Heart (tissue), 3 donors: Measurements from ENCODE around the gene FBXO38.

- RAMPAGE, long total RNA, 2 experiments, result no peak in any of the 2 experiments
Observed at GRCh38 chr5:148100218-148100895, 36.6 kb downstream of the SPINK5 start.

GRCh38 chr5:148383523-148384102 is at the start of gene FBXO38:
Gene FBXO38 (plus strand): TSS chr5:148383958.
- RAMPAGE, long total RNA, 2 experiments, result start-site peak on the plus strand in 1 of 2 experiments, at chr5:148383955-148384021 at its widest, 753 reads per replicate; start-site peak on the minus strand in 2 of 2 experiments, at chr5:148383699-148383917 at its widest, 130 to 582 reads per replicate

DNA sequence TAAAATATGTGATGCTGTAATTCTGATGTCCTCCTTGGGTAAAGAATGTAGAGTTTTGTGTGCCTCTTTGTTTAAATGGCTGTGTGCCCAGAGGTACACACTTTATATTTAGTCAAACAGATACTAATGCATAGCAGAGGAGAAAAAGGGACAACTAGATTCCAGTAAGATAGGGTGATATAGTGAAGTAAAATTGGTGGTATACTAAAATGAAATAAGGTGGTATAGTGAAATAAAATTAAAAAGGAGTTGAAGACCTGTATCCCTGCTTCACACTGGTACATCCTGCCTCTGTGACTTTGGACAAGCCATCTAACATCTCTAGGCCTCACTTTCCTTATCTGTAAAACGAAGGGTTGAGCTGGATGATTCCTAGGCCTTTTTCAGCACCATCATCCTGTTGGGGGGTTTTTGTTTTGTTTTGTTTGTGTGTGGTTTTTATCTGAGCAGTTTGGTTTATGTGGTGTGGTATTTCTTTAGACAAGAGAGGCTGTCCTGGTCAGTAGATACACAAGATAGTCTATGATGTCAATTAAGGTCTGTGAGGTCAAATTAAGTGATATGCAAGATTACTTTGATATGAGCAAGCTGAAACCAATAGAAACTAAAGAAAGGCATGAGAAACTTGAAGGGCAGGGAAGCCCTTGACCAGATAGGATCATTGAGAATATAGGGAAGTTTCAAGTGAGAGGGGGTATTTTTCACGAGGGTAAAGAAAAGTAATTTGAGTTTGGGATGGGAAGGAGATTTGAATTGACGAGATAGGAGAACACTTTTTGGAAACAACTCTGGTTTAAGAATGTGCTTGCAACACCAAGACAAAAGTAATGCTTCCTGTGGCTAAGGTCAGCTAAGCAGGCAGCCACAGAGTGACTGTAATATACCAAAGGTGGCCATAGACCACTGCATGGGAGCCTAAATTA is 1.7 kb downstream of the FBXO38 start:
- RAMPAGE, long total RNA, 2 experiments, result no peak in any of the 2 experiments

GRCh38 chr5:148414894-148415290 is 31.1 kb downstream of the FBXO38 start:
- RAMPAGE, long total RNA, 2 experiments, result no peak in any of the 2 experiments

- RAMPAGE, long total RNA, 2 experiments, result no peak in any of the 2 experiments
Observed at GRCh38 chr5:148473637-148474470, 90.1 kb downstream of the FBXO38 start.

GRCh38 chr5:148834560-148835045 is 8.2 kb downstream of the ADRB2 start:
- RAMPAGE, long total RNA, 2 experiments, result no peak in any of the 2 experiments

- RAMPAGE, long total RNA, 2 experiments, result no peak in any of the 2 experiments
Observed at GRCh38 chr5:148858442-148859312, 32.3 kb downstream of the ADRB2 start.

- RAMPAGE, long total RNA, 2 experiments, result no peak in any of the 2 experiments
Observed at GRCh38 chr5:149062244-149062962, 459 bp downstream of the SH3TC2 start.

GRCh38 chr5:149160522-149160934 is 19.2 kb downstream of the ABLIM3 start:
- RAMPAGE, long total RNA, 2 experiments, result no peak in any of the 2 experiments

GRCh38 chr5:149174290-149174669 is 33.0 kb downstream of the ABLIM3 start:
- RAMPAGE, long total RNA, 2 experiments, result no peak in any of the 2 experiments

- RAMPAGE, long total RNA, 2 experiments, result start-site peak on the minus strand in 1 of 2 experiments, at chr5:149272383-149272461 at its widest, 8 reads per replicate
Observed at GRCh38 chr5:149272270-149272668, 610 bp downstream of the AFAP1L1 start.

GRCh38 chr5:149273800-149274287 is 2.2 kb downstream of the AFAP1L1 start:
- RAMPAGE, long total RNA, 2 experiments, result no peak in any of the 2 experiments

- RAMPAGE, long total RNA, 2 experiments, result no peak in any of the 2 experiments
Observed at GRCh38 chr5:149345828-149346532, 681 bp downstream of the GRPEL2 start.

- RAMPAGE, long total RNA, 2 experiments, result no peak in any of the 2 experiments
Observed at GRCh38 chr5:149414133-149415078, 35.3 kb upstream of the IL17B start.

DNA sequence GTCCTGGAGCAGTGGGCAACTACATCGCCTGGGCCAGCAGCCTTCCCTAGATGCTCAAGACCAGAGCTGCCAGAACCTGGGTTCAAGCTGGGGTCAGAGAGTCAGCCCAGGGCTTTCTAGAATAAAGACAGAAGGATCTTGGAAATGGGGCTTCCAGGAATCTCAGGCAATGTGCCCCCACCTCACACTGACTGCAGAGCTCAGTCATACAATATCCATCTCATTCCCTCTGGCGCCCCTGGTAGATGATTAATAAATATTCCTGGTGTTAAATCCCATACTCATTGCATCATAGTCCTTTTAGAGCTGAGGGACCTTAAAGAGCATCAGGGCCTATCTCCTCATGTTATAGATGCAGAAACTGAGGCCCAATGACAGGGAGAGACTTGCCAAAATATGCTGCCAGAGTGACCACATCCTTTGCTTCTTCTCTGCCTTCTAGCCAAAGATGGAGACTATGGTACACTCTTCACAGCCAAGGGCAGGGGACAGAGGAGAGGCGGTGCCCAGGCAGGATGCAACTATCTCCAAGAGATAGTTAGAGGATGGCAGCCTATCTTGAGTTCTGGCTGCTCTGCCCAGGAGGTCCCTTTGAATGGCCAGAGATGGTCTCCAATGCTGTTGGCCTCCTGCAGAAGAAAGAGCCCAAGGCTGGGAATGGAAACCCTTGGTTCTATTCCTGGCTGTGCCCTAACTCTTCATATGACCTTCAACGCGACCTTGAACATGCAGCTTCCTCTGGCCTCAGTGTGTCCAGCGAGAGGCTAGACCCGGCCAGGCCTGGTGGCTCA is 36.2 kb upstream of the IL17B start:
- RAMPAGE, long total RNA, 2 experiments, result no peak in any of the 2 experiments

- RAMPAGE, long total RNA, 2 experiments, result no peak in any of the 2 experiments
Observed at GRCh38 chr5:149419551-149419817, 40.4 kb upstream of the IL17B start.

GRCh38 chr5:149488567-149489726 is 62.3 kb downstream of the CSNK1A1 start:
- RAMPAGE, long total RNA, 2 experiments, result no peak in any of the 2 experiments

GRCh38 chr5:149489727-149490333 is 61.4 kb downstream of the CSNK1A1 start:
- RAMPAGE, long total RNA, 2 experiments, result no peak in any of the 2 experiments

- RAMPAGE, long total RNA, 2 experiments, result no peak in any of the 2 experiments
Observed at GRCh38 chr5:149494694-149495564, 56.3 kb downstream of the CSNK1A1 start.

DNA sequence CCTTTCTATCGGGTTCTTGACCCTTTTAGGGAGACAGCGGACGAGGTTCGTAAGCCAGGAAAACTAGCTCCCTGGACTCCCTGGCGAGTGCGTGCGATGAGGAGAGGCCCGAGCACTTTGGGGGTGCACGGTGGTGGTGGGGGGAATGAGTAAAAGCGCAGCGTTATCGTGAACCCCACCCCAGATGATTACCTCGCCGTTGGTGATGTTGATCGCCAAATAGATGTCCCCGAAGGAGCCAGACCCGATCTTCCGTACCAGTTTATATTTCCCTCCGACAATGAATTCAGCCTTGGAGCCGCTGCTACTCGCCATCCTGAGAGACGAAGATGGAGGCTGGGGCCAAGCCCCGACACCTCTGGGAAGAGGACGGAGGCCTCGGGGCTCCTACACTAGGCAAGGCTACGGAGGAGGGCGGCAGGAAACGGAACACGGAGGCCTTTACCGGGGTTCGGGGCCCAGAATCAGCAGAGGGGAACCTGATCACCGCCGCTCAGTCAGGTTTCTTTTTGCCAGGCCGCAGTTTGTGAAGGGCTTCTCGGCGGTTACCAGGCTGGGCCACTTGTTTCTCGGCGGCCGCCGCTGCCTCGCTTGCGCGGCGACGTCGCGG is 484 bp downstream of the CSNK1A1 start:
- RAMPAGE, long total RNA, 2 experiments, result no peak in any of the 2 experiments